LUHMES (cell line): Measurements from ENCODE around the genes ZDHHC1, TSNAXIP1 and PSMB10.

DNA sequence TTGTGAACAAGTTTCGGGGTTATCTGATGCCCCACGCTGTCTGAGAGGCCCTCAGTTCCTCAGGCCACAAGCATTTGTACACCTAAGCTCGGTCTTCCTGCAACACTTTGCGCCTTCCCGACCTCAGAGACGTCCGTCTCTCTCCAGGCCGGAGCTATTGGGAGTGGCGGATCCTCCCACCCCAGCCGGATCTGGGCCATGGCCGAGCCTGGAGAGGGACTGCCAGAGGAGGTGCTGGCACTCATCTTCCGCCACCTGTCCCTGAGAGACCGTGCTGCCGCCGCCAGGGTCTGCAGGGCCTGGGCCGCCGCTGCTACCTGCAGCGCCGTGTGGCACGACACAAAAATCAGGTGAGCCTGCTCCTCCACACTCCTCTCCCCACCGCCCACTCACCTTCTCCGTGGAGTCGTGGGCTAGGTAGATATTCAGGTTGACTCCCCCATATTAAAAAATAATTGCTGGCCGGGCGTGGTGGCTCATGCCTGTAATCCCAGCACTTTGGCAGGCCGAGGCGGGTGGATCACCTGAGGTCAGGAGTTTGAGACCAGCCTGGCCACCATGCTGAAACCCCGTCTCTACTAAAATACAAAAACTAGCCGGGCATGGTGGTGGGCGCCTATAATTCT is 1.9 kb downstream of the FBXL8 start:
- PRO-cap: no peak

DNA sequence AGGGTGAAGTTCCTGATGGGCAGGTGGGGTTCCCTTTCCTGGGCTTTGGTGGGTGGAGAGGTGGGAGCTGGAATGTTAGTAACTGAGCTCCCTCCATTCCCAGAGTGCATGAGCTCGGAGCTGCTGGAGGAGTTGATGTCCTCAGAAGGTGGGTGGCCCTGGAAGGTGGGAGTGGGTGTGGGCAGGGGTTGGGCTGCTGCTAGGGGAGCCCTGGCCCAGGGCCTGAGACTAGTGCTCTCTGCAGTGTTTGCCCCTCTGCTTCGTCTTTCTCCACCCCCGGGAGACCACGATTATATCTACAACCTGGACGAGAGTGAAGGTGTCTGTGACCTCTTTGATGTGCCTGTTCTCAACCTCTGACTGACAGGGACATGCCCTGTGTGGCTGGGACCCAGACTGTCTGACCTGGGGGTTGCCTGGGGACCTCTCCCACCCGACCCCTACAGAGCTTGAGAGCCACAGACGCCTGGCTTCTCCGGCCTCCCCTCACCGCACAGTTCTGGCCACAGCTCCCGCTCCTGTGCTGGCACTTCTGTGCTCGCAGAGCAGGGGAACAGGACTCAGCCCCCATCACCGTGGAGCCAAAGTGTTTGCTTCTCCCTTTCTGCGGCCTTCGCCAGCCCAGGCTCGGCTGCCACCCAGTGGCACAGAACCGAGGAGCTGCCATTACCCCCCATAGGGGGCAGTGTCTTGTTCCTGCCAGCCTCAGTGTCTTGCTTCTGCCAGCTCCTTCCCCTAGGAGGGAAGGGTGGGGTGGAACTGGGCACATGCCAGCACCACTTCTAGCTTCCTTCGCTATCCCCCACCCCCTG is 961 bp upstream of the ELMO3 start:
- PRO-cap: no peak

DNA sequence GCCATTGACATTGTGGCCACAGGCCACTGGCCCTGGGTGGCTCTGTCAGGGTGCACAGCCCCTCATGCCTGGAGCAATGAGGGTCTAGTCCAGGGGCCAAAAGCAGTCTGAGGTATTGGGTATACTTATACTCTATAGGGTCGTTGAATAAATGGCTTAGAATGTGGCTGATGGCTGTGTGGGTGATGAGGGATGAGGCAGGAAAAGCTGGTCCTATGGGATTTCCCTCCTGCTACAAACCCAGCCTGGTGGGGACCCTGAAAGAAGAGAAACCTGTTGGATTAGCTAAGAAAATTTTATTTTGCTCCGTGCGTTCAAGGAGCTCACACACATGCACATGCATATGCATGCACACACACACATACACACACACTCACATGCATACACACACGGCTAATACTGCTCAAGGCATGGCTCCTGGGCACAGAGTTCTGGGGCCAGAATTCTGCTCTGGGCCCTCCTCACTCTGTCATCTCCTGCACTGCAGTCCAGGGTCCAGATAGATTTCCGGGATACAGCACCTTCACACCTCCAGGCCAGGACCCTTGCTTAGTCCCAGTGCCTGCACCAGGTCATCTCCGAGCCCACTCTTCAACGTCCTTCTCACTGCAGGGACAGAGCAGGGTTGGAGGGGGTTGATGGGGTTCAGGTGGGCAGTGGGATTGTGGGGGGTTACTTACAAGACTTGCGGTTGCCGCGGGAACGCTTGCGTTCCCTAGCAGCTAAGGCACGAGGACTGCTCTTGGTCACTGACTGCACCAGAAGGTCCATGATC is 2.4 kb downstream of the TMEM208 start:
- PRO-cap: no peak

DNA sequence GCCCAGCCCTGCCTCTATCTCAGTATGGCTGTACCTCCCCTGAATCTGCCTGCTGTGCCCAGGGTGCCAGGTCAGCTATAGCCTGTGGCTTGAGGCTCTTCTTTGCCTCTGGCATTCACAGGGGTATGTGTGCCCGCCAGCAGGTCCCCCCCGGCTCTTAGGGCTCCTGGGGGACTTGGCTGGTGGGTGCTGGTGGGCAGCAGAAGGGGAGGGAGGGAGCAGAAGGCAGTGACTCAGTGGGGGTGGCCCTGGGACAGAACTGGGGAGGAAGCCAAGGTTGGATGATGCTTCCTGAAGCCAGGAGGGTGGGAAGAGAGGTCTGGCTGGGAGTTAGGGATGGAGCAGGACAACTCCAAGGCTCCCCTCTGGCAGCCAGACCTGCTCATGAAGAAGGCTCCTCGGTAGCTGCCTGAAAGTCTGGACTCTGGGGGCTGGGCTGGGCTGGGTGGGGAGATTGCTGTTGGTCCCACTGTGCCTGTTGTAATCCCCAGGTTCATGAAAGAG is 1.4 kb upstream of the PLEKHG4 start:
- PRO-cap: no peak

DNA sequence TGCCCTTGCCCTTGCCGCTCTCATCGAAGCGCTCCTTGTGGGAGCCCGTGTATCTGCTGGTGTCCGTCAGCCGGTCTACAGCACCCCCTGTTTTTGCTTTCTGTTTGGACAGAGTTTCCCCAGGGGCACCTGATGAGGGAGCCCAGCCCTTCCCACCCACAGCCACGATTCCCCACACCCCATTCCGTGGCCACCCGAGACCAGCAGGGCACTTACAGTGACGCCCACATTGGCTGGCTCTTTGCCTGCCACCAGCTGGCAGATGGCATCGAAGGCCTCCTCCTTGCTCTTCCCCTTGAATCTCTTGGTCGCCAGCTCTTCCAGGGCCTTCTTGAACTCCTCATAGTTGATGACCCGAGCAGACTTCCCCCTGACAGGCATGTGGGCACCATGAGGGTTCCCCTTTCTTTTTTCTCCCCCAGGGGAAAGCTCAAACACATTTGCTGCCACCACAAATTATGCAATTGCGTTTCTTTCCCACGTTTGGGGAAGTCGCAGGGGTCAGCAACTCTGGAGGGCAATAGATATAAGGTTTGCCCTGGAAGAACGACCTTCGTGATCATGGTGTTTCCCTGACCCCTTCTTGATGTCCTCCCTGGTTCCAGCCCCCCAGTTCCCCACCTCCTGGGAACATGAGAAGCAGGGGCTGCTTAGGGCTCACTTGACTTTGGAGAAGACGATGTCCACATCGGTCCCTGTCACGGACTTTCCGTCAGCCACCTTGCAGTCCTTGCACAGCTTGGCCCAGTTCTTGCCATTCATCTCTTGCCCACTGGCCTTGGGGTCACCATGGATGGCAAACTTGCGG is 2.8 kb downstream of the TPPP3 start:
- PRO-cap: no peak

GRCh38 chr16:67415453-67416794 is at the start of gene ZDHHC1:
TSS of gene ZDHHC1 (minus strand) at chr16:67416477.
- PRO-cap: bidirectional peak, plus-strand start at chr16:67416541, minus-strand start at chr16:67416457

- PRO-cap: no peak
These were observed 4.0 kb upstream of the HSD11B2 start for GRCh38 chr16:67426977-67427334.

GRCh38 chr16:67539859-67540987 is 11.6 kb downstream of the RIPOR1 start:
- PRO-cap: no peak

- PRO-cap: no peak
These were observed 13.0 kb downstream of the RIPOR1 start for GRCh38 chr16:67541248-67542374.

GRCh38 chr16:67571090-67571370 is 8.7 kb downstream of the CTCF start:
- PRO-cap: no peak

GRCh38 chr16:67626459-67627004 is 18.4 kb upstream of the CARMIL2 start:
- PRO-cap: no peak

- PRO-cap: no peak
These were observed 8.2 kb downstream of the C16orf86 start for GRCh38 chr16:67674655-67675401.

GRCh38 chr16:67677398-67678328 is 11.0 kb downstream of the C16orf86 start:
- PRO-cap: no peak

GRCh38 chr16:67806388-67807542 is at the start of gene TSNAXIP1:
TSS of gene TSNAXIP1 (plus strand) at chr16:67806889.
- PRO-cap: bidirectional peak, plus-strand start at chr16:67806901, minus-strand start at chr16:67806560

GRCh38 chr16:67860979-67861499 is 11.8 kb upstream of the EDC4 start:
- PRO-cap: no peak

GRCh38 chr16:67907400-67907797 is 14.3 kb downstream of the PSKH1 start:
- PRO-cap: no peak

DNA sequence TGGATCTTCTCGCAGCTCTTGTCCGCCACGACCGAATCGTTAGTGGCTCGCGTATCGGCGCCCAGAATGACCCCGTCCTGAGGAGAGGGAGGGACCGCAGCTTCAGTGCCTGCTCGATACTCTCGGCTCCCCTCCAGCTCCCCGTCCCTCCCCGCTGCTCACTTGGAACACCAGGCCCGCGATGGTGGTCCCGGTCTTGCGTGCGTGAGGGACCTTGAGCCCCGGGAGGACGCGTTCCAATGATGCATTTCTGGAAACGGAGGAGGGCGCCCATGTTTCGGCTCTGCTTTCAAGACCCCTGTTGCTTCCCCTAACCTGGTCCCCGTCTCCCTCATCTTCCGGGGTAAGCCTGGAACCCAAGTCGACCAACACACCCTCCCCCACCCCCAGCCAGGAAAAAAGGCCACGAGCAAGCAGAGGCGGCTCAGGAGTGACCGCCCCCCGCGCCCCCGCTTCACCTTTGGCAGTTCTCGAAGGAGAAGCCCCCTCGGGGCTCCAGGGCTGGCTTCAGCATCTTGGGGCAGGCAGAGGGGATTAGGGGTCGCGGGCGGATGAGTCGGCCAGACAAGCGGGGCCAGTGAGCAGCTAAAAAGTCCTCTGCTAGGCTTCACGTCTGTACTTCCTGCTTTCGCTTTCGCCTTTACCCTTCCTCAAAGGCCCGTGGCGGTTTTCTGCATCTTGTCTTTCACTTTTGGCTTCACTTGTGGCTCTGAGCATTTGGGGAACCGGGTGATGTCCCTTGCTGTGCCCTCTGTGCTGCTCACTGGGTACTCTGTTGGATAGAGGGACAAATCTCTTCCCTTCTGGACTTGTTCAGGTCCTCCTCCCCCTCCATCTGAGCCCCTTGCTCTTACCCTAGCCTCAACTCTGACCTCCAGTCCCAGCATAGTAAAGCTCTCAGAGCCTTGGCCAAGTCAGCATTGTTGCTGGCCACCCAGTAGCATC is at the start of gene PSMB10:
TSS of gene PSMB10 (minus strand) at position 615 of the 945 bp plus-strand sequence.
- PRO-cap: no peak

DNA sequence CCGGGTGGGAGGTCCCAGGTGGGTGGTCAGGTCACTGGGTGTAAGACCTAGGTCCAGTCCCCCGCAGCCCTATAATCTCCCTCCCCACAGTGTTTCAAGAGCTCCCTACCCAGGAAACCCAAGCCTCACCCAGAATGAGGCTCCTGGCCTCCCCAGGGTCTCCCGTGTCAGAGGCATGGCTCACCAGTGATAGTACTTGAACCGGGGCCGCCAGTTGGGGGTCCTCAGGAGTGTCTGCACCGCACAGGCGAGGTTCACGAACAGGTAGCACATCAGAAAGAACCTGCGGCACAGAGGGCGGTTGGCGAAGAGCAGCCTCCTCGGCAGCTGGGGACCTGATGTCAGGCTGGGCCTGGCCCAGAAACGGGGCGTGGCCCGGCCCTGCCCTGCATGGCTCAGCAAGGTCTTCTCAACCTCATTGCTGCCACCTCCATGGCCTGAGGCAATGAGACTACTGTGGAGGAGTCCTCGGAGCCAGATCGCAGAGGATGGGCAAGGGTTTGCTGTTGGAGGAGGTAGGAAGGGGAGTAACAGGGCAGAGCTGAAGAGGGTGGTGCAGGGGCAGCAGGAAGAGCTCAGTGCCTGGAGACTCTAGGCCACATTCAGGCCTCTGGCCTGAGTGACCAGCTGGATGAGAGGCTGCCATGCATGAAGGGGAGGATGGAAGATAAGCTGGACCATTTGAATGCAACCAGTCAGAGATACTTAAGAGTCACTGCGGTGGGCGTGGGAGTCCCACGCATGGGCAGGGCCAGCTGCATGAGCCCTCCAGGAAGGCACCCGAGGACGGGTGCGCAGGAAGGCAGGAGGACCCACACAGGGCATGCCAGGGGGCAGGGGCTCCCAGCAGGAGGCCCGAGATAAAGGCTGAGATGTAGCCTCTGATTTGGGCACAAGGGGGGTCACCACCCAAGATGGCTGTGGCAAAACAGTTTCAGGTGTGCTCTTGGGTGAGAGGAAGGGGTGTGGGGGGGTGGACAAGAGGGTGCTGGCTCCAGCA is 4.3 kb upstream of the LCAT start:
- PRO-cap: no peak

DNA sequence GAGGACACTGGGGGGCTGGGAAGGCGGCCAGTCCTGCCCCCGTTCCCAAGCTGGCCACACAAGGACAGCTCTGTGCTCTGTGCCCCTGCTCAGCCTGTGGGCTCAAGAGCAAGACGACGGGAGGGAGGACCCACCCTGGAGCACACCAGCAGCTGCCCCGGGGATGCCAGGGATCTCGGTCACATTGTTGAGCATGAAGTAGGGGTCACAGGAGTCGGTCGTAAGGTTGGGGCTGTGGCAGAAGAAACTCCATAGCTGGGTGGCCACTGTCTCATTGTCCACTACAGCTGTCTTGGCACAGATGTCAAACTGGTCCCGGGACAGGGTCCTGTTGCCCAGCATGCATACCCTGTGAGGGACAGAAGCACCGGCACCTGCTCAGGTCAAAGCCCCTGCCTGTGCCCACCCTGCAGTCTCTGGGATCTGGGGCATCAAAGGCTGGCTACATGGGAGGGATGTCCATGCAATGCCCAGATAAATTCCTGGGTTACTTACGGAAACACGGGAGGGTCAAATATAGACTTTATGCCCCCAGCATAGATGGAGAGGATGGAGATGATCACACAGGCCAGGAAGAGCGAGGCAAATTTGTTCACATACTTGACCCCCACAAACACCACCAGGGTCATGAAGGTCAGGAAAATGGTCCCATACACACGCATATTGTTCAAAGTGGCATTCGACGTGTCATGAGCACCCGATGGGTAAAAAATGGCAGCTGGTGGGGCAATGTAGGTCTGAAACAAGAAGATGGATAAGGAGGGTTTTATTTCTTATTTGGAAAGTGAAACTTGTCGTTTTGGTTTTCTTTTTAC is 8.0 kb upstream of the LCAT start:
- PRO-cap: no peak

DNA sequence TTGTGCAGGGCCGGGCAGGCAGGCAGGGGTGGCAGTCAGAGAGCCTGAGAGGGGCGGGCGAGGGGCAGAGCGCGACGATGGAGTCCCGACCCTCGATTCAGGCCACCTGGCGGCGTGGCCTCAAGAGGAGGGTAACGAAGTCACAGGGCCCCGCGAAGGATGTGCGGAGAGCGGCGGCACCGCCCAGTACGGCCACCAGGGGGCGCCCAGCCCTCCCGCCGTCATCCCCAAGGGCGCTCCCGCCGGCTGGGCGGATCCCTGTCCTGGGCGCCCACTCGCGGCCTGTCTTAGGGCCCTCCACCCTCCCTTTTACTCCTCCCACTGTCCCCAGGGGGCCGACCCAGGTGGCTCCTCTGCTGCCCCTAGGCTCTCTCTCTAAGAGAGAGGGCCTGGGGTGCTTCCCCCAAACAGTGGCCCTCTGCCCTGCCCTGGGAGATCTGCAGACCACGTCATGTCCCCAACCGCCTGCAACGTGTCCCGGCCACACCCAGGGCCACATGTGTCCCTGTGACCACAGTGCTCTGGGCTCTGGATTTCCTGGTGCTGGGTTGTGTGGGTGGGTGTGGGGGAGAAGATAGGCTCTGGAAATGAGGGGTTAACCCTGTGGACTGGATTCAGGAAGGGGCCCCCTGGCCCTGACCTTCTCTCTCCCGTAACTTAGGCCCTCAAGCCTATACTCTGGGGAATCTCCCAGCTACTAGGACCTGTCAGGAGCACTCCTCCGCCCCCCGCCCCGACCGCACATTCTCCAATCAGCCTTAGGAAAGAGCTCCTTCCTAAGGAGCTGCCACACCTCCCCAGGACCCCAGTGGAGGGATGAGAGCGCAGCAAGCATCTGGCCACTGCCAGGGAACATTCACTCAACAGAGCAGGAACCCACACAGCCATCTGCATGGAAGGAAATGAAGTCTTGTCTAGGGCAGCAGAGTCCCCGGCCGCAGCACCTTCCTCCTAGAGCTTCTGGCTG is 5.8 kb downstream of the DPEP2 start:
- PRO-cap: no peak